Hair follicular keratinocyte (primary cell): ENCODE results near the genes CHRFAM7A and KLF13.

GRCh38 chr15:29790372-29791057 lies 31.8 kb downstream of the TJP1 start:
- RAMPAGE, long total RNA = no peak

DNA sequence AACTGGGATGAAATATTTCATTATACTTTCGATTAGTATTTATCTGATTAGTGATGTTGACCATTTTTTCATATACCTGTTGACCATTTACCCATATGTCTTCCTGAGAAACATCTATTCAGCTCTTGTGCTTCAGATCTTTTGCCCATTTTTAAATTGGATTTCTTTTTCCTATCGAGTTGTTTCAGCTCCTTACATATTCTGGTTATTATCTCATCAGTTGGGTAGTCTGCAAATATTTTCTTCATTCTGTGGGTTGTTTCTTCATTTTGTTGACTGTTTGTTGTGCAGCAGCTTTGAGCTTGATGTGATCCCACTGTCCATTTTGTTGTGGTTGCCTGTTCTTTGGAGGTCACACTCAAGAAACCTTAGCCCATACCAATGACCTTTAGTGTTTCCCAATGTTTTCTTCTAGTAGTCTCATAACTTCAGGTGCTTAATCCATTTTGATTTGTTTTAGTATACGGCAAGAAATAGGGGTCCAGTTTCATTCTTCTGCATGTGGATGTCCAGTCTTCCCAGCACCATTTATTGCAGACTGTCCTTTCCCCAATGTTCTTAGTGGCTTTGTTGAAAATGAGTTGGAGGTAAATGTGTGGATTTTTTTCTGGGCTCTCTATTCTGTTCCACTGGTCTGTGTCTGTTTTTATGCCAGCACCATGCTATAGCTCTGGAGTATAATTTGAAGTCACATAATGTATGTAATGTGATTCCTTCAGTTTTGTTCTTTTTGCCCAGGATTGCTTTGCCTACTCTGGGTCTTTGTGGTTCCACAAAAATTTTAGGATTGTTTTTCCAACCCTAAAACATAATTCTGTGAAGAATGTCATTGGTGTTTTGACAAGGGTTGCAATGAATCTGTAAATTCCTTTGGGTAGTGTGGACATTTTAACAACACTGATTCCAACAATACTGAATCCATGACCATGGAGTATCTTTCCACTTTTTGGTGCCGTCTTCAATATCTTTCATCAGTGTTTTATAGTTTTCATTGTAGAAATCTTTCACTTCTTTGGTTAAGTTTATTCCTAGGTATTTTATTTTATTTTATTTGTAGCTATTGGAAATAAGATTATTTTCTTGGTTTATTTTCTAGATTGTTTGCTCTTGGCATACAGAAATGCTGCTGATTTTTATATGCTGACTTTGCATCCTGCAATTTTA lies 30.1 kb downstream of the TJP1 start:
- RAMPAGE, long total RNA = no peak

DNA sequence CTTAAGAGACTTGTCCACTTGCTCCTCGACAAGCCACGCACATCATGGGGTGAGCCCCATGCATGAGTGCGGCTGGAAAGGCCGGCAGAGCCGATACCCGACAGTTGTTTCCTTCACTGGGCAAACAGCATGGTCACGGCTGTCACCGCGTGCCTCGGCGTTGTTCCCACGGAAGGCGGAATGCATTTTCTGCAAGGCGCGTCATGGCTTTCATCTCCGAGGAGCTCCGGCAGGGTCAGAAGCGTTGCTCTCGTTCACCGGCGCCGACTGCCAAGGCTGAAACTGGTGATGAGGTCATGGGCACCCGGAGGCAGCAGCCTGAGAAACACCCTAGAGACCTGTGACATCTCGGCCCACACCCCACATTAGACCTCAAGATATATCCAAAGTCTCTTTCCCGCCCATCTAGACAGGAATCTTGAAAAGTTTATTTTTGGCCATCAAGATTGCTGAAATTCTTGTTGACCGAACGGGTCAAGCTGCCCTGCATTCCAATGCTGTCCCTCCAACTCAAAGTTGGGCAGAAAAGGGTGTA lies 546 bp upstream of the TJP1 start:
- RAMPAGE, long total RNA = no peak

DNA sequence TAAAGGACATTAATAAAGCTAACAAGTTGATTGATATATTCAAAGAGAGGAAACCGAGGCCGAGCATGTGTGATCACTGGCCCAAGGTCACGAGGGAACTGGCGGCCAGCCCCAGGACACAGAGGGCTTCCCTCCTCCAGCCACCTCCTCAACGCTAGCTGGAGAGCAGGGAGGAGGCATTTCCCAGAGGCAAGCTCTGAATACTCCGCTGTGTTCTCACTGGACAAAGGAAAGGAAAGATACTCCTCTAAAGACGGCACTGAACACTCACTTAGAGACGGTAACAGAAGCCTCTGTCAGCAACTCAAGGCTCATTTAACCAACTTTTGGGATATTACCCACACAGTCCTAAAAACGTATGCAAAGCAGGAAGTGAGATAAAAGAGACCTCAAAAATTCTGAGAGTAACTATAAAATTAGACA lies 48.6 kb upstream of the TJP1 start:
- RAMPAGE, long total RNA = no peak

DNA sequence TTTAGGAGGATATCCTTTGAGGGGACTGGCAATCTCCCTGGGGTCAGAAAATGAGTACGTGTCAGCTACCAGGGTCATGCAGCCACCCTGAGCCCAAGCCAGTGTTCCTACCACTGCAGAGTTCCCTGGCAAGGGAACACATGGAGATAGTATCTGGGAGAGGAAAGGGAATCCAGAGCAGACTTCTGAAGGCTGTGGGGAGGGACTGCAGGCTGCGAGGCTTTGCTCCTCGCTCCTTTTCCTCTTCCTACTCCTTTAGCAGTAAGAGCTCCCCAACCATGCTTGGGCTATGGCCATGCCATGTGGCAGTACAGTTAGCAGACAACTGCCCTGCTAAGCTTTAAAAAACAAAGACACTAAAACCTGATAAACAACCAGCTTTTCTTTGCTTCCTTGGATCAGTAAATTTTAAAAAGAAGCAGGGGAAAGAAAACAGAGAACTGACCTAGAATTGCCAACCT lies 63.0 kb upstream of the TJP1 start:
- RAMPAGE, long total RNA = no peak

GRCh38 chr15:30393375-30393811 lies at the start of gene CHRFAM7A:
Gene CHRFAM7A (minus strand): TSS chr15:30393540.
- RAMPAGE, long total RNA = no peak

DNA sequence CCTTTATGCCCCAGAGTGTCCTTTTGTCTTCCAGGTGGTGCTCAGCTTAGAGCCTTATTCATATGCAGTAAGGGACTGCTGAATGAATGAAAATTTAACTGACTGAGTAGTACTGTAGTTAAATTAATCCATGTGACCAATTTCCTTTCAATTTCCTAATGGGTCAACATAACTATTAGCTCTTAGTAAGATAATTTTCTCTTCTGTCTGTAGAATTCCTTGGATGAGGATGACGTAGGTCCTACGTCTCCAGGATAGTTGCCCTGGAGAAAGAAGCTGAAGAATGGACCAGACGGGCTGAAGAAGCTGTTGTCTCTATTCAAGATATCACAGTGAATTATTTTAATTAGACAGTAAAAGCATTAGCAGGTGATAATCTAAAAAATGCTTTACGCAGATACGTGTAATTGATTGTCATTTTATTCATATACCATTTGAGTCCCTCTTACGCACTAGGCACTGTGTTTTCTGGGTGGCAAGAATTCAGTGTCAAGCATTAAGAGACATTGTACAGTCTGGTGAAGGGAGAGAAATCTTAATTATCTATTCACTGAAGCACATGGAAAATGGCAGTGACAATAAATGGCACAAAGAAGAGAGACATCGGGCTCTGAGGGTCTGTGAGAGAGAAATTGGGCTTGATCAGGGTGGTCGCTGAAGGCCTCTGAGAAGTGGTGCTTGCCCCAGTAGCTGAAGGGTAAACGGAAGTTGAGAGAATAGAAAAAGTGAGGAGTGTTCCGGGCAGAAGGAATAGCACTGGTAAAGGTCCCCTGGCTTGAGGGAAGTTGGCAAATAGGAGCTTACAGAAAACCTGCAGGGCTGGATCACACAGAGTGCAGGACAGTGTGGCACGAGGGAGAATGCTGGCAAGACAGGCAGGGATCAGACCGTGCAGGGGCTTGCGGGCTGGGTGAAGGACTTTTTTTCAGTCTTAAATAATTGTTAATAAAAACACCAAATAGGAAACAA lies 63.8 kb upstream of the GOLGA8R start:
- RAMPAGE, long total RNA = no peak

GRCh38 chr15:30677999-30678846 lies 74.4 kb downstream of the GOLGA8H start:
- RAMPAGE, long total RNA = no peak

DNA sequence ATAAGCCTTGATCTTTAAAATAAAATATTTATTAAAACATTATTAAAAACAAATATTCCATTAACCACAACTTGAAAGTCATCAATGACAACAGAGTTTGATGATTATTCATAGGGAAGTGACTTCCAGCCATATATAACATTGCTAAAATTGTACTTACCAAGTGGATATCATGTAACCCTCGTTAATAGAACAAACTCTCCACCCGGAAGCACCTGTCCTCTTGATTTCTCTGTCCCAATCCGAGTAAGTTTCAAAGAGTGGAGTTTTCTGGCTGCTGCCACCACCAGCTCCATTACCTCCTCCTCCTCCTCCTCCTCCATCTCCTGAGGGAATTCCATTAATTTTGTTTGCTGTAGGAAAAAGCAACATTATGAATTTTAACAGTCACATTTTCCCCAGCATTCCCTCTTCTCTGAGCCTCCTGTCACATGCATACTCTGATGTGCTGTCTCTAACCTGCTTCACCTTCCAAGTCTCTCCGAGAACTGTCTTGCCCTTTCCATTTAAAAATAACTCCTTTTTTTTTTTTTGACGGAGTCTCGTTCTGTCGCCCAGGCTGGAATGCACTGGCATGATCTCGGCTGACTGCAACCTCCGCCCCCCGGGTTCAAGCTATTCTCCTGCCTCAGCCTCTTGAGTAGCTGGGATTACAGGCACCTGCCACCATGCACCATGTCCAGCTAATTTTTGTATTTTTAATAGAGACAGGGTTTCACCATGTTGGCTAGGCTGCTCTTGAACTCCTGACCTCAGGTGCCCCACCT lies 30.5 kb downstream of the MTMR10 start:
- RAMPAGE, long total RNA = no peak

- RAMPAGE, long total RNA = no peak
Measured at GRCh38 chr15:31062822-31063297, 38.7 kb downstream of the TRPM1 start.

- RAMPAGE, long total RNA = no peak
Measured at GRCh38 chr15:31079053-31080139, 22.1 kb downstream of the TRPM1 start.

DNA sequence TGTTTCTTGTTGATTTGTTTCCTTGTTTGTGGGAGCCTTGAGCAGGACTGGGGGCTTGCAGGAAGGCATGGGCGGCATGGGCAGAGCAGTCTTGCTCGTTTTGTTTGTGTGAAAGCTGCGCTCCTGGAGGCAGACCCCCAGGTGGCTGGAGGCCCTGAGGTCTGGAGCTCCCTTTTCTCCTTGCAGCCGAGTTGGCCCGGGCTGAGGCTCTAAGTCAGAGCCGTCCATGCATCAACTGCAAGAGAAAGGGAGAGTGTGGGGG lies 26.9 kb upstream of the KLF13 start:
- RAMPAGE, long total RNA = no peak

GRCh38 chr15:31325015-31325463 lies 1.6 kb upstream of the KLF13 start:
- RAMPAGE, long total RNA = no peak

- RAMPAGE, long total RNA = no peak
Measured at GRCh38 chr15:31326605-31327545, at the start of gene KLF13. Gene KLF13 (plus strand): TSS chr15:31326835.

DNA sequence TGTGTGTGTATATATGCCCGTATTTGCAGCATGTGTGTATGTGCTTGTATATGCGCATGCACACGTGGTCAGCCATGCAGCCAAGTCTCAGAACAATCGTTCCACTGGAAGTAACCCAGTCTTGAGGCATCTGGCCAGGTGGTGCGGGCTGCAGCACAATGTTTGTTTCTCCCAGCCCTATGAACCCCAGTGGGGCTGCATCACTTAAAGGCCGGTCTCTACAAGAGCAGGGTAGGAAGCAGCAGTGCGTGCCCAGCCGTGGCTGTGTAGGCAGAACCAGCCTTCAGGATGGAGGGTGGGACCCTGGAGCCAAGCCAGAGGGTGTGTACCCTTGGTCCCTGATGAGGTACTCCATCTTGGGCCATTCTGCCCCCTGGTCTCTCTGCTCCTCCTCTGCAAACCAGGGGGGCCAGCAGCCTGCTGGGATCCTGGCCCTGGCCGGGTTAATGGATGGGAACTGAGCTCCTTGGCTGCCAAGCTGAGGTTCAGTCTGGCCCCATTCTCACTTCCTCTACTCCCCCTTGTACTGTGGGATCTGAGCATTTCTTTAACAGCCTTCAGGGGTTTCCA lies 11.8 kb downstream of the KLF13 start:
- RAMPAGE, long total RNA = no peak

DNA sequence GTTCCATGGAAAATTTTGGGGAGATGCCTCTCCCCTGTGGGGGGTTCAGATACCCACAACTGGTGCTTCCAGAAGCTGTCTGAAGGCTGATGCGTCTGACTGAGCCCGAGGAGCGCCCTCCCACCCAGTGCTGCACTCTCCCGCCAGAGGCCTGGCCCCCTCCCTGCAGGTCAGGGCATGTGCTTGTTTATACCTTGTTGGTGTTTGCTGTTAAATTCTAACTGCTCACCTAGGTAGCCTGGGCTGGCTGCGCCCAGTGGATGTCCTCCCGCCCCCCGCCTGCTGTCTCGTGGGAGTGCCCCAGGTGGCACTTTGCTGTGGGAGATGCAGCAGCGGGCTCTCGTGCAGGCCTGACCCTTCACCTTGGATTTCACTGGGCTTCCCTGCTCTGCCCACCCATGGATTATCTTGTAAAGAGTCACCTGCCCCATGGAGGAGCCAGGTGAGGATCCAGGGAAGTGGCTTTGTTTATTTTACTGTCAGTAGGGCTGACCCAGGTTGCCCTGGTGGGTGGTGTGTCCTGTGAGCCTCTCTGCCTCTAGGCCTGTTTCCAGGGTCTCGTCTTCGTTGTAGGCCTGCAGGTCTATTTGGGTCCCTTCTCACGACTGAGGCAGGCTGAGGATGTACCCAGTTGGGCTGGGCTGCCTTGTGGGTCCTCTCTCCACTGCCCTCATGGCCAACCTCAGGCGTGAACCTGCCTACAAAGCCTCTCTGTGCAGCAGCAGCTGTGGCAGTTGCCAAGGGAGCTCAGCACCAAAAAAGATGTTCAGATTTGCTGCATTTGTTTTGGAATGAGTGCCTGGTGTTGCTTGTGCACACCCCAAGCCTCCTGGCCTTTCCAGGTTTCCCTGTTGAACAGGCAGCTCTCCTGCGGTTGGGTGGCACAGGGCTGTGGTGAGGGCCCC lies 13.2 kb downstream of the KLF13 start:
- RAMPAGE, long total RNA = no peak

GRCh38 chr15:31343662-31344106 lies 17.0 kb downstream of the KLF13 start:
- RAMPAGE, long total RNA = no peak

DNA sequence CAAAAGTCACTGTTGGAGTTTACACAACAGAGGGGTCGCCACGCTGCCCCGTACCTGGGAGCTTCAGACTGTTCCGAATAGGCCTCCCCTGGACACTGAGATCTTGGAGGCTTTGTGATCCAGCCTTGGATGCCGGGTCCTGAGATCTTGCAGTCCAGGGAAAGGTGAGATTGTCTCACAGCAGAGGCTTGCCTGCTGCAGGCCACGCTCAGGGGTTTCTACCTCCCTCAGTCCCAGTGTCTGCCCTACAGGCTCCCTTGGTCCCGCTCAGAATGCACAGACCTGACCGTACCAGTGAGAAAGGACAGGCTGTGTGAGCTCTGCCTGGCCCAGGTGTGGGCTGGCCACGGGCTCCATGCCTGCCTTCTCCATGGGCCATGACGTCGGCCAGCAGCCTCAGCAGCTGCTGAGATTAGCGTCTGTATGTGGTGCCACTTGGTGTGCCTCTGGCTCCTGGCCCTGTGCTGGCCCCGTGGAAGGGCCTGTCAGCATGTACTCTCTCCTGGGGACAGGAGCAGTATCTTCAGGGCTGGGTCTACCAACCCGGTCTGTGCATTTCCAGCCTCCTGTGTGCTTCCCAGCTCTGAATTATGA lies 25.6 kb downstream of the KLF13 start:
- RAMPAGE, long total RNA = no peak

GRCh38 chr15:31373690-31374980 lies 47.5 kb downstream of the KLF13 start:
- RAMPAGE, long total RNA = no peak

GRCh38 chr15:31375847-31376401 lies 49.3 kb downstream of the KLF13 start:
- RAMPAGE, long total RNA = no peak